Melanocyte of skin (primary cell): ENCODE measurements around a stretch of chr7.

GRCh38 chr7:47546423-47547368, 35.2 kb downstream of the TNS3 start:
- CAGE, long polyA plus RNA, 2 experiments = no peak in any of the 2 experiments

DNA sequence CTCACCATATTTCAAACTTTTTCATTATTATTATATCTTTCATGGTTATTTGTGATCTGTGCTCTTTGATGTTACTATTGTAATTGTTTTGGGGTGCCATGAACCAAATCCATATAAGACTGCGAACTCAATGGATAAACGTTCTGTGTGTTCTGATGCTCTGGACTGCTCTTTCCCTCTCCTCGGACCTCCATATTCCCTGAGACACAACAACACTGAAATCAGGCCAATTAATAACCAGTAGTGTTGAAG, 29.5 kb downstream of the TNS3 start:
- CAGE, long polyA plus RNA, 2 experiments = no peak in any of the 2 experiments

GRCh38 chr7:47574709-47575132, 7.2 kb downstream of the TNS3 start:
- CAGE, long polyA plus RNA, 2 experiments = no peak in any of the 2 experiments

DNA sequence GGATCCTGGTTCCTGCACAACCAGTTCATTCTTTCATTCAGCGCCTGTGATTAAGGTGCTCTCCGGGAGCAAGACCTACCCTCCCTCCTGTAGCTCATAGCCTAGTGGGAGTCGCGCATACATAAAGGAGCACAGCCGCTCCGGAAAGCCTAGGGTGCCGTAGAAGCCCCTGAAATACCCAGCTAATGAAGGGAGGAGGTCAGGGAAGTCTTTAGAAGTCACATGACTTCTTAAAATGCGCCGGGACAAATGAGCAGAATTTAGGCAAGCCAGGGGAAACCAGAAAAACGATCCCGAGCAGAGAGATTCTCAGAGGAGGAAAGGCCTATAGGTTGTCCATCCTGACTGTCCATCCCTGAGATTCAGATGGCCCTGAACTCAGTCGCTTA, 526 bp upstream of the TNS3 start:
- CAGE, long polyA plus RNA, 2 experiments = no peak in any of the 2 experiments

DNA sequence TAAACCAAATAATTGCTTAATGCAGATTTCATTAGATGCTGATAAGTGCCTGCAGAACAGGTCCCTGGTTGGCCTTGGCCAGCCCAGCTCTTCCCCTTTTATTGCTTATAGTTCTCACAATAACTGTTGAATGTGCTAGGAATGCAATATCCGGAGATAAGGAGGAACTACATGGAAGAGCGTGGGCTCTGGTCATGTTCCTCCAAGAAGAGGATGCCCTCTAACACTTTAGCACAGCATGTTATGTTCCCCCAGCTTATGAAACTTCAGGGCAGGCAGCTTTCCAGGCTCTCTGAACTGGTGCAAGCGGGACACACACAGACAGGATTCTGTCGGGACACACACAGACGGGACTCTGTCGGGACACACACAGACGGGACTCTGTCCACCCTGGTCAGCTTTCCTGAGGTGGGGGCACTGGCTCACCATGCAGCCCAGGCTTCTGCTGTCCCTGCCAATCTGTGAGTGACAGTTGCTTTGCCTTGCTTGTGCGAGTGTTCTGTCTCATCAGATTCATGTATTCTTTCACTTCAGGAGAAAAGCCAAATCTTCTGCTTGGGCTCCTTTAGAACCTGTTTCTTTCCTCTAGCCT, 141.5 kb downstream of the PKD1L1 start:
- CAGE, long polyA plus RNA, 2 experiments = no peak in any of the 2 experiments

DNA sequence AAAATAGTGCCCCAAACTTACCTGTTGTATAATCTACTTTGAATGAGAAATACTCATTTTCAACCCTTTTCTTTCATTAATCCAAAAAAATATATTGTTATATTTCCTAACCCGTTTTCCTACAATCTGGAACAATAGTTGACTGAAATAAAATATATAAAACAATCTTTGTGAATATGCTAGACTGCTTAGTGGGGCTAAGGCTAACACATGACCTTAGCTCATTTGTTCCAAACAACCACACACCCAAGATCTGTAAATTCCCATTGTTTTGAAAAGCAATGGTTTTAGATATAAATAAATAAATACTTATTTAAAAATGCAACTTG, 7.5 kb downstream of the HUS1 start:
- CAGE, long polyA plus RNA, 2 experiments = no peak in any of the 2 experiments

DNA sequence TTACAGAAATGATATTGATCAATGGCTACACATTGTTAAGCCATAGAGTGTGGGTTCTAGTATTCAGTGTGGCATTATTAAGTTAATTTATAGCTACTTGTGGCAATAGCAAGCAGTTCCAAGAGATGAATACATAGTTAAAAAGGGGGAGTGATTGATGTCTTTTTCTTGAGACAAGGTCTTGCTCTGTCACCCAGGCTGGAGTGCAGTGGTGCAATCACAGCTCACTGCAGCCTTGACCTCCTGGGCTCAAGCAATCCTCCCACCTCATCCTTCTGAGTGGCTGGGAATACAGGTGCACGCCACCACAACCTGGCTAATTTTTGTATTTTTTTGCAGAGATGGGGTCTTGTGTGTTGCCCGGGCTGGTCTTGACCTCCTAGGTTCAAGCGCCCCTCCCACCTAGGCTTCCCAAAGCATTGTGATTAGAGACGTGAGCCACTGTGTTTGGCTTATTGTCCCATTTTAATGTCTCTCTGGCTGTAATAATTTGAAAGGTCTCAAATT, 21.7 kb downstream of the UPP1 start:
- CAGE, long polyA plus RNA, 2 experiments = no peak in any of the 2 experiments

DNA sequence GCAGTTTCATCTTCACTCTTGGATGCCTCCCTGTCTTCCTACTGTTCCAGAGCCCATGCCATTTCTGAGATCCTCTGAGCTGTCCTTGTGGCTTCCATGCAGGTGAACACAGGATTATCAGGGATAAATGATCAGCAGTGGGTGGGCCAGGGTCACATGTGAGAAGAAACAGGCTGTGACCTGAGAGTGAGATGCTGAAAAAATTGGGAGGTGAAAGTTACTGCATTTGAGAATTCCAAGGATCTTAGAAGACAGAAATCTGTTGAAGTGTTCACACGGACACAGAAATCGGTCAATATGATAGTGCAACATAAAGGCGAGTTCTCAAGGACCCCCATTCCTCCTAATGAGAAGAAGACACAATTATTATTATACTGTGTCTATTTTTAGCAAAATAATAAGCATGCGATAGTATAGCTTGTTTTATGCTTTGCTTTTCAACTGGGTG, 110.5 kb upstream of the CDC14C start:
- CAGE, long polyA plus RNA, 2 experiments = no peak in any of the 2 experiments

DNA sequence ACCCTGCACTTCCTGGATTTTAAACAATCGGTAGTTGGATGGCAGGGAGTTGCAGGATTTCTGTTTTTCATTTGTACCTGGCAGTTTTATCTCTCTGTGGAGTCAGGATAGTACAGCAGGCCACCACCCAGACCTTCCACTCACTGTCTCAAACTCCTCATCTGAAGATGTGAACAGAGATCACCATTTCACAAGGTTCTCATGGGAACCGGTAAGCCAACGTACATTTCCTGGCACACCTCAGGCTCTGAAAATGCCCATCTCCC, 42.2 kb upstream of the IKZF1 start:
- CAGE, long polyA plus RNA, 2 experiments = no peak in any of the 2 experiments

DNA sequence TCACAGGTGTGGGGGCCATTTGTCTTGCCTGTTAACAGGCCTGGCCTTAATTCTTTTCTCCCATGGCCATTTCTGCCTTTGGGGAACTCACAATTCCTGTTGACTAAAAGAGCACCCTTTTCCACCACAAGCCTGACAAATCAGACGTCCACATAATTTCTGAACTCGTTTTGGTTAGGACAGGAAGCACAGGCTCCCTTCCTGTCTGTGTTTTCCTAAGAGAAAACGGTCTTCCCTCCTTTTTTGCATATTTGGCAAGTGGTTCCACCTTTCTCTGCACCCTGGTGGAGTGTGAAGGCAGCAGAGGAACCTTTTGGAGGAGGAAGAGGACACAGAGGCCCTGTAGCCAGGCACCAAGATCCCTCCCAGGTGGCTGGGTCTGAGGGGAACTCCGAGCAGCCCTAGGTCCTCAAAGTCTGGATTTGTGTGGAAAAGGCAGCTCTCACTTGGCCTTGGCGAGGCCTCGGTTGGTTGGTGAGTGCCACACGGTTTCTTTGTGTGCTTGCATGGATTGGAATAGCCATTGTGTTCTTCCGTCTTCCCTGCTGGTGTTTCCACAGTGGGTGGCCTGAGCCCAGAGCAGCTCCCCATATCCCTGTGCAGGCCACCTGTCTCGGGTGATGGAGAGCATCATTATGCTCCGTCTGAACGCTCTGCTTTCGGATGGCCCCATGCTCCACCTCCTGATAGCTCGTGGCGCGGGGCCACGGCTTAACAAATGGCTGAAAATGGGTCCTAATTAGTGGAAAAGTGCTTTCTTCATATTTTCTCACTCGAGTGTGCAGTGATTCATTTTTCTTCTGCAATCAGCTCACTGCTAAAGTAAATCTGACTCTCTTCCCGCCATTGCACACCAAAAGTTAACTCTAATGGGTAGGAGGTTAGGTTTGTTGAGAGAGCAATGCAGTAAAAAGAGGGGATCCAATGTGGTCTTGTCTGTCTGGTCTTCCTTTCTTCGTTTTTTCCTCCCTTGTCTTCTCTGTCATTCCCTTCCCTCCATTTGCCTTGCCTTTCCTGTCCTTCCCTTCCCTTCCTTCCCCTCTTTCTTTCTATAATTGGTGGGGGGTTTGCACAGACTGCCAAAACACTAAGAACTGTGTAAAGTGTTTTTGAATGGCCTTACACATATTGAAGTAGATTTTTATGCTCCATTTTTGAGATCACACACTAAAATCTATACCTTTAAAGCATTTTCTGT, 4.3 kb downstream of the IKZF1 start:
- CAGE, long polyA plus RNA, 2 experiments = no peak in any of the 2 experiments

- CAGE, long polyA plus RNA, 2 experiments = no peak in any of the 2 experiments
Measured at GRCh38 chr7:50310036-50310979, 5.8 kb downstream of the IKZF1 start.

DNA sequence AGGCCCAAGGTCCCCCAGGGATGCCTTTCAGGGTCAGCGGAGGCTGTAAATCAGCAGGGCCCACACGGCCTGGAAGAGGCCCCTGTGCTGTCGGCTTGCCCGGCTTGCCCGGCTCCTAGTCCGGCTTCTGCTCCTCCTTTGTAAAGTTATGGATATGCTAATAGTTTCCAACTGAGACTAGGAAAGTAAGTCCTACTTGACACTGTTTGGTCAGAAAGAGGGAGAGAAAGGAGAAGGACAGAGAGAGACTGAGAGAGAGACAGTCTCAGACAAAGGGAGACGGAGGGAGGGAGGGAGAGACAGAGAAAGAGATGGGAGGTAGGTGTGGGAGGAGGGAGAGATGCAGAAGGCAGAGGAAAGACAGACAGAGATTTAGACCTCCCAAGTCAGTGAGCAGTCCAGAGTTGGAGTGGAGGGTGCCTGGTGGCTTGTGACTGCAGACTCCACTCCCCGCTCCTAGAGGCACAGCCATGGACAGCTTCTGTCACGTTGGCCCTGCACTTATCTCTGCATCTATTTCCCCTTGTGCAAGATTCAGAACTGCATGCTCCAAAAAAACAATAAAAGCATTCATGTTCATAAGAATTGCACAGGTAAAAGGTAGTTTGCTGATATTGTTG, 10.6 kb downstream of the IKZF1 start:
- CAGE, long polyA plus RNA, 2 experiments = no peak in any of the 2 experiments

GRCh38 chr7:50329849-50330598, 25.5 kb downstream of the IKZF1 start:
- CAGE, long polyA plus RNA, 2 experiments = no peak in any of the 2 experiments

DNA sequence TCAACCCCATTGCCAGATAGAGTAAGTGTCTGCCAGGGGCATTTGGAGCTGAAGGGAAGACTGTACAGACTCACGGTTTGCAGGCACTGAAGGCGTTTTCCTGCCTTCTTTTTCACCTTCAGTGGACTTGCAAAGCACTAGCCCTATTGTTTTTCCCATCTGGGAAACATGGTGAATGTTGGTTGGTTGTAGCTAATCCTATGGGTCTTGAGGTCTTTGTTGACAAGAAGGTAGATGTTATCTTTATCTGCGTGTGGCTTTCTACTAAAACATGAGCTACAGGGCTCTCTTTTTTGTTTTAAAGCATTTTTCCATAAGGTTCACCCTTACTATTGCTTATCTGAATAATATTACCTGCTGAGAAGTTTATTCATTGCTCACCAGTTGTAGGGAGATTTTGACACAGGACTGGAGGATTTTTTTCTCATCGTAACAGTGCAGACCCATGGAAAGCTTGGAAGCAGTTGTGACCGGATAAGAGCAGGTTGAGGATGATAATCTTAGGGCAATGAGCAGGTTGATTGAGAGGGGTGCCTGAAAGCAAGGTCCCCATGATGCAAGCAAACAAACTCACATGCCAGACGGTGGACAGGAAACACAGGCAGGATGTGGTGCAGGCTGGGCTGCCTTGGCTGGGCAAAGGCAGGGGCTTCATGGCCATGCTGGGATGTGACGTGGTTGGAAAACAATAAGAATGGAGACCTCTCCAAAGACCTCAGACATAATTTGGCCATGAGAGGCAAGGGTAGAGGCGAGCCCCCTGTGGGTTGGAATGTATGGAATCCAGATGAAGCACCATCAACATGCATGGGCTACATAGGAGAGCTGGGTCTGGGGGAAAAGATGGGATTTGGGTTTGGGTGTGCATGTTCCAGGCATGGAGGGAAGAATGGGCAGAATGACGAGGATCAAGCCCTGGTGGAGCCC, 58.1 kb downstream of the IKZF1 start:
- CAGE, long polyA plus RNA, 2 experiments = no peak in any of the 2 experiments

DNA sequence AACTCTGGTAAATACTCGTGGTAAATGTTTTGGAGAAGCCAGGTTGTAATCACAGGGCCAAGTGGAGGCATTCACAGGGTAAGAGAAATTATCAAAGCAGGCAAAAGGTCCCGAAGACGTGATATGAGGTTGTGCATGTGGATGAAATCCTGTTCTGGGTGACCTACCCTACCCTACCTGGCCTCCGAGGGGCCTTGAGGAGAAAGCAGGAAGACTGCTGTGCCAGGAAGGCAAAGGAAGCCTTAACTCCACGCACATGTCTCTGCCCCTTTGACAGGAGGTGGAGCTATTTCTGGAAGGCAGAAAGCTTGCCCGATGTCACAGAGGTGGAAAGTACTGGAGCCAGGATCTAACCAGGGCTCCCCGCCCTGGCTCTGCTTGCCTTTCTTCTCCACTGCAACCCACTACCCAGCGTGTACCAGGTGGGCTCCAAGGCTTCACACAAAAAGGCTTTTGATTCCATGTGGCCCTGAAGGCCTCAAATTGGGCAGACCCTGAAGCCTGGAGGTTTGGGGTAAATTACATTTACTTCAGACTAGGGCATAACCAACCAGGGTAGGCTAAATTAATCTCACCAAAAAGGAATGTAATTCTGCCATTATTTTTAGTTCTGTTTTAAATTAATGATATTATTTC, 66.5 kb upstream of the DDC start:
- CAGE, long polyA plus RNA, 2 experiments = no peak in any of the 2 experiments

DNA sequence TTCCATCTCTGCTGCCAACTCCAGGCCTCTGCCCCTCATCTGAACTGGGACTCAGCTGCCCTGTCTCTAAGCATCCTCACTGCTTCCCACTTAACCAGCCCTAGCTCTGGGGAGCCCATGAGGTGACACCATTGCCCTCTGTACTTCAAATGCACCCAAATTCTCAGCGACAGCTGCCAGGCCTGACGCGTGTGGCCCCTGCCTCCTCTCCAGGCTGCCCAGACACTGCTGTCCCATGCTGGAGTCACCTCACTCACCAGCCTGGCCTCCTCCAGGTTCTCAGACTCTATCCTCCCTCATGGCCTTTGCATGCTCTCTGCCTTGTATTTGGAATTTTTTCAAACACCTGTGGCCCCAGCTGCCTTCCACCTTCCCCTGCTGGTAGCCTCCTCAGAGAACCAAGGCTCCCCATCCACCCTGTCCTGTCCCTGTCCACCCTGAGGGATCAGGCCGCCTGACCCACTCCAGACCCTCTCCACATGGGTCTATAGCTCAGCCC, 18.9 kb downstream of the GRB10 start:
- CAGE, long polyA plus RNA, 2 experiments = no peak in any of the 2 experiments

DNA sequence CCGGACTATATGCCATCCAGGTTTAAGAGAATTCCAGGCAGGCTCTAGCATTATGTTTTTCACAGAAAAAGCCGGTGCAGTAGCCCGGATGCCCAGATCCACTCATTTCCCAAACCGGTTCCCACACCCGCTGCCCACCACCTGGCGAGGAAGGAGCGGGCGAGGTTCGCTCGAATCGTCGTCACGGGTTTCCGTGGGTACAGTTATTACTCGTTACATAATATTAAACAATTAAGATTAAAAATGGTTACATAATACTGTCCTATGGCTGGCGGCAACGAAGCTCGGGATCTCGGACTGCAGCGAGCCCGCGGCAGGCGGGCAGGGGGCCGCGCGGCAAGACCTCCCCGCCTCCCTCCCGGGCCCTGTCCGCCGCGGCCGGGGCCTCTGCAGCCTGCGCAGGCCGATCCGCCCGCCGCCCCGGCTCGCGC, 740 bp downstream of the GRB10 start:
- CAGE, long polyA plus RNA, 2 experiments = no peak in any of the 2 experiments

GRCh38 chr7:50793297-50793910, 10.7 kb upstream of the GRB10 start:
- CAGE, long polyA plus RNA, 2 experiments = no peak in any of the 2 experiments

GRCh38 chr7:50839010-50839616, 56.4 kb upstream of the GRB10 start:
- CAGE, long polyA plus RNA, 2 experiments = no peak in any of the 2 experiments

GRCh38 chr7:50898994-50899342, 116.3 kb upstream of the GRB10 start:
- CAGE, long polyA plus RNA, 2 experiments = no peak in any of the 2 experiments